Spinal cord (tissue), 3 donors: ENCODE results near the gene ASIC4.

- PRO-cap, result no peak
- RAMPAGE, long total RNA, result no peak
Observed at GRCh38 chr2:219514089-219515280, at the start of gene ASIC4. Gene ASIC4, plus strand, starts transcription at chr2:219514482.

DNA sequence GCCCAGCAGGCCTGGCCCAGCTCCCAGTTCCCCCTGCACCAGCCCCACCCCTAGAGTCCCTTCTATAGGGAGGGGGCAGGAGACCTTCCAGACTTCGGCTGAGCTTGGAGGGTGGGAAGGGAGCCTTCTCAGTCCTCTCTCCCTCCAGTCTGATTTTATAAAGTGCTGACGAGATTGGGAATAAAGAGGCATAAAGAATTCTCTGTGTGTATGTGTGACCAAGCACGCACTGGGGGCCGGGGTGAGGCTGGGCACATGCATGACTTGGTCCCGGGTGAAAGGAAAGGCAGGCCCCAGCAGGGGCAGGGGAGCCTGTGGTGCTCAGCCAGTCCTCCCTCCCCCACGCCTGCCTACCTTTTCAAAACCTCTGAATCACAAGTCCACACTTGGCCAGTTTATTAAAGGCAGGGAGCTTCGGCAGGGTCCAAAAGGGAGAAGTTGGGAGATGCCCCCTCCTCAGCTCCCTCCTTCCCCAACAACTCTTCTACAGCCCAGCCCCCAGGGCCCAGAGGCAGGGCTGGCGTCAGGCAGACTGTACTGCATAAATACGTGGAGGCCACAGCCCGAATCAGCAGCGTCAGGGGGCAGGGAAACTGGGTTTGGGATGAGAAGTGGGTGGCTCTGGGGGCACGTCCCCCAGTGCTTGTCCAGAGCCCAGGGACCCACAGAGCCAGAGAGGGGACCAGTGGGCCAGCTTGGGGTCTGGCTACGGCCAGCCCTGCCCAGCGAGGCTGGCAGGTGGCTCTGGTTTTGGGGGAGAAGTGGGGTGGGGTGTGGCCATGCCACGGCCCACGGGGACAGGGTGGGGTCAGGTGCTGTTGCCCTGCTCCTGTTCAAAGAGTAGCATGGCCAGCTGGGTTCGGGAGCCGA lies 4.8 kb downstream of the CHPF start:
- PRO-cap, result no peak
- RAMPAGE, long total RNA, result no peak

DNA sequence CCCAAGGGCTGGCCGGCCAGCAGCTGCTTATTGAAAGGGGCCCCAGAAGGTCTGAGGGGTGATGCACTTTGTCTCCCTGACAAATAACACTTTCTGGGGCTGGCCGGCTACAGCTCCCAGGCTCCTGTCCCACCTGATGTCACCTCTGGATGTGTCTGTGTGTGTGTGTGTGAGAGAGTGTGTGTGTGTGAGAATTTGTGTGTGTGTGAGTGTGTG lies 373 bp upstream of the OBSL1 start:
- PRO-cap, result no peak
- RAMPAGE, long total RNA, result no peak

GRCh38 chr2:221433877-221434658 lies 138.0 kb downstream of the EPHA4 start:
- PRO-cap, result no peak
- RAMPAGE, long total RNA, result no peak

- PRO-cap, result no peak
- RAMPAGE, long total RNA, result no peak
Observed at GRCh38 chr2:221501193-221501929, 70.7 kb downstream of the EPHA4 start.

- PRO-cap, result no peak
- RAMPAGE, long total RNA, result no peak
Observed at GRCh38 chr2:222637139-222637467, 18.8 kb downstream of the FARSB start.

DNA sequence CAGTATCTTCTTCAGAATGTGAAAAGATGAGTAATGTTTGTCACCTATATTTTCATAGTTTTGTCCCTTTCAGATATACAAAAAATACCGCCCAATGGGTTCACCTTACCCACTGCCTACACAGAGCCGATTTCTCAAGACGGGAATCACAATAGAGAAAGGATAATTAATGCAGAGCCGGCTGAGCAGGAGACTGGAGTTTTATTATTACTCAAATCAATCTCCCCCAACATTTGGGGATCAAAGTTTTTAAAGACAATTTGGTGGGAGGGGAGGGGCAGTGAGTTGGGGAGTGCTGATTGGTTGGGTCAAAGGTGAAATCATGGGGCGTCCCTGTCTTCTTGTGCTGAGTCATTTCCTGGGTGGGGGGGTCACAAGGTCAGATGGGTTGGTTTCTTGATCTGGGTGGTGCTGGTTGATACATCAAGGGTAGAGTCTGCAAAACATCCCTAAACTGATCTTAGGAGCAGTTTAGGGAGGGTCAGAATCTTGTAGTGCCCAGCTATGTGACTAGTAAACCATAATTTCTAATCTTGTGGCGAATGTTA lies 67.2 kb downstream of the MOGAT1 start:
- PRO-cap, result no peak
- RAMPAGE, long total RNA, result no peak

DNA sequence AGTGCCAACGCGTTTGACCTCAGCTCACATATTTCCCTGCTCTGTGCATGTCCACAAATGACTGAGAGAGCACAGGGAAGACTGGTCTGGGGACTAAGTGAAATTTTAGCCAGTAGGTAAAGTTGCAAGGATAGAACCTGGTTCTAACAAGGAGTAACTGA lies 55.1 kb upstream of the ACSL3 start:
- PRO-cap, result no peak
- RAMPAGE, long total RNA, result no peak

- PRO-cap, result no peak
- RAMPAGE, long total RNA, result no peak
Observed at GRCh38 chr2:222871183-222871724, 10.4 kb downstream of the ACSL3 start.

DNA sequence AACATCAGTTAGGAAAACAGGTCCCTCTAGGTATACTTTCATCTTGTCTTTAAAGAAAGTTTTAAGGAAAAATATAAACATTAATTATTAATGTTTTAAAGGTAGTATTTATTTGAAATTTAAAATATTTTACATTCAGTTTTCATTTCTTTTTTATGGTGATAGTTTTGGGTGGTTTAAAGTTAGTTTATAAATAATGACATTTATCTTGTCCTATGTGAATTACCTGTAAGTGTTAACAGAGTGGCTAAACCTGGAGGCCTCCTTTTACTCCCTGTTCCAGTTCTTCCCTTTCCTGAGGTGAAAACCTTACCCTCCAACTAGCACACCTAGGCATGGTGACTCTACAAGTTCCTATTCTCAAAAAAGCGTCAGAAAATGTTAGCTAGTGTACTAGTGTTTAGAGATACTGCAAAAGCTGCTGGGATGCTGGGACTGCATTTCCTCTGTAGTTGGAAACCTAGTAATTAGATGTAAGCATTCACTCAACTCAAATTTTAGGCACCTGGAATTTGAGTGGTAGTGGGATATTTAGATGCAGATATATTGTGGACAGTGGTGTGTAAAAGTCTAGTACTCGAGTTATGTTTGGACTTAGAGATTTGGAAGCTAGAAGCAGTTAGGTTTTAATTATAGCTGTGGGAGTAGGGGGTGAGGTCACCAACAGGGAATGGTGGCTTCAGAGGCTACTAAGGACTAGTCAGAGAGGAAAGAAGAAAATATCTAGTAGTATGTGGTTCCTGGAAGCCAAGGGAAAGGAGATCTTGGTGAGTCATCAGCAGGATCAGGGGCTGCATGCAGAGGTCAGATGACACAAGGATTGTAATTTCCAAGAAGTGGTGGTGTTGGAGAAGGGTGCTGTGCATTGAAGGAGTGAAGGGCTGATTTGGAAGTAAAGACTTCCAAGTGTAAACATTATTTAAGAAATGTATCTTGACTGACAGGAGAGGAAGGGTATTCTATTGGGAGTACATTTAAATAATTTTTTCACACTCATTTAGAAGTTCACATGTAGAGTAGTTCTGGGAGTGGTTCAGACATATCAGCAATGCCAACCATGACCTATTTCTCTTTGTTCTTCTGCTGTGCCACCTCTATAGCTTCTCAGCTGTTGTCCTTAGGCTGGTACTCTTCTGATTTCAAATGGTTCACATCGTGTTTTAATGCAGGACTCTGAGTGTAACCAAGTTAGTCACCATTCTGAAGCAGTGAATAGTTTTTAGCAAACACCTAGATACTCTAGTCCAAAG lies 58.9 kb downstream of the ACSL3 start:
- PRO-cap, result no peak
- RAMPAGE, long total RNA, result no peak

DNA sequence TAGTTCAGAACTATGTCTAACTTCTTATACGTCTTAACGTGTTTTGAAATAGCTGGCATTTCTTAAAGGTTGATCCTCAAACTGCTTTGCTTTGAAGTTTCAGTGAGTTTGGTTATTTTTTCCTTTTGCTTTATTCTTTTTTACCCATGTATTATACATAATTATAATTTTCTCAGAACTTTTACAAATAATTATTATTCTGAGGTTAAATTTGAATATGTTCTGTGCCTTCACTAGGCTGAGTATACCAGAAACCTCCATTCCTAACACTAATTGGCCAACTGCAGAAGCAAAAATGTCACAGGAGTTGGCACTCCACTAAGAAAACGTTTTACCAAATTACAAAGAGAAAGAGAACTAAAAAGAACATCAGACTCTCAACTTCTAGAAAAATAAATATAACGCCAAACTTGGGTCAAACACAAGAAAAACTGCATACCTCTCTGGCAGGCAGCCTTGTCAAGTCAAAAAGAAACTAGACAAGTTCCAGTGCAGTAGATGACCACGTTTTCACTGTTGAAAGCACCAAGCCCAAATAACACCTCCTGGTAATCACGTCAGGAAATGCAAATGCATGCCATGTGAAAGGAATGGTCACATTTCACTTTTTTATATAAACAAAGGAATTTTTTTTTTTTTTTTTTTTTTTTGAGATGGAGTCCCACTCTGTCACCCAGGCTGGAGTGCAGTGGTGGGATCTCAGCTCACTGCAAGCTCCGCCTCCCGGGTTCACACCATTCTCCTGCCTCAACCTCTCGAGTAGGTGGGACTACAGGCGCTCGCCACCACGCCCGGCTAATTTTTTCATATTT lies 31.5 kb downstream of the AP1S3 start:
- PRO-cap, result no peak
- RAMPAGE, long total RNA, result no peak

DNA sequence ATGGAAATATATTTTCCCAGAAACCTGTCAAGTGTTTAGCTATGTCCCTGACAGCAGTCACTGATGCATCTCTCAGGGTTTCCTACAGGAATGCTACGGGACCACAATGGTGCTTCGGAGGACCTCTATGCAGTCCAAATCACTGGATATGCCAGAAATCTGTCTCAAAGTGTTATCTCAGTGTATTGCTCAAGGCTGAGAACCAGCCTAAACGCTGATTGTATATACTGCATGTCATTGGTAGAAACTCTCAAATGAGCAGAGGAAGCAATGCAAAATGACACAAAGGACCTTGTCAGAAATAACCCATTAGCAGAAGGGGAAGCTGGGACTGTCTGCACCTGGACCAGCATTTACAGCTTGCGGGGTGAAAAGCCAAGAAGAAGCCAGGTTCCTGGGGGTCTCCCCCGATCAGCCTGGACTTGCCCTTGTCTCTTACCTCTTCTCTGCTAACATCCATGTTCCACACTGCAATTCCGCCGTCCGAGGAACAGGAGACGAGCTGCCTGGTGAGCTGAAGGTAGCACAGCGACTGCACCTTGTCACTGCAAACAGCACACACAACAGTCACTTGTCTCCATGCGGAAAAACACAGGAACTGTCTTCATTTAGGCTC lies 51.2 kb downstream of the WDFY1 start:
- PRO-cap, result no peak
- RAMPAGE, long total RNA, result no peak

DNA sequence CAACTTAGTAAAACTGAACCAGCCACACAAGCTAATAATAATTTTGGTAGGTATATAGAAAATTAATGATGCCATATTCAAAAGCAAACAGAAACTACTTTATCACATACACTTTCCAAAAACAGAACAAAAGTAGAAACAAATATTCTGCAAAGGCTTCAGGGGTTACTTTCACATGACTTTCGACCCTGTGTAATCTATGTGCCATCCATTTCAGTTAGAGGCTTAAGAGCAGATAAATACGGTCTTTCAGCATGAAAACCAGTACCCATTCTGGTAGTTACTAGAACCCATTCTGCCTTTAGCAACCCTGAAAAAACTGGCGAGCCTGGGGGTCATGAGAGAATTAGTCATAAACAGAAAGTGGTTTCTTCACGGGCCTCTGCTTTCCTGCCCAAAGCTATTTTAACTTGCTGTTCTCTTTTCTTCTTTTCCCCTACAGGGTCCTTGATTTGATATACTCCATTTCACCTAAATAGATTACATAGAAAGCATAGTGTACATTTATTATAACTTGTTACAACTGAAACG lies 48.4 kb downstream of the WDFY1 start:
- PRO-cap, result no peak
- RAMPAGE, long total RNA, result no peak

- PRO-cap, result no peak
- RAMPAGE, long total RNA, result no peak
Observed at GRCh38 chr2:223941848-223942230, 3.3 kb downstream of the WDFY1 start.

DNA sequence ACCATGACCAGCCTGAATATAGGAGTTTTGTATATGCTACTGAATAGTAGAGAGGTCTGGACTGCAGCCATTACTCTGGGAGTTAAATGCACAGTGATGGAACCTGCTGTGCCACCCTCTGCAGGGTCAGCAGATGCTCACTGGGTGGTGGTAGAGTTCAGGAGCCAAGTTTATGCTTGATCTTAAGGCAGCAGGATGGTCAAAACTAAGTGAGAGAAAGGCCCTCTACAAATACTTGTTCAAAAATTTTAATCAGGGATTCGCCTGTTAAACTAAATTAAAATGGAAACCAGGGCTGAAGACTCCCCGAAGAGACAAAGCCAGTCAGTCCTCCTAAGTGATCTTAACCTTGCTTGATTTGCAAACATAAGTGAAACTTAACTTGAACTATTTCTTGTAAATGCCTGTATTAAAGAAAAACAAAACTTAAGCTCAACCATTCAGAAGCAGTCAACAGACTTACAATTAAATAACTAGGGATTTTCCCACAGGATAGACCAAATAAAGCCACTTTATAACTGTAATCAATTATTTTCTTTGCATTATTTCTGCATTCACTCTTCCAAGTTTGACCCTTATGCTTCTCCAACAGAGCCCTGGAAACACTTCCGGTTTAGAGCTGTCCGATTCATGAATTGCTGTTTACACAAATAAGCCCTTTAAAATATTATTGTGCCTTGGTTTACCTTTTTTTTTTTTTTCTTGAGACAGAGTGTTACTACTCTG lies 4.3 kb upstream of the WDFY1 start:
- PRO-cap, result no peak
- RAMPAGE, long total RNA, result no peak

DNA sequence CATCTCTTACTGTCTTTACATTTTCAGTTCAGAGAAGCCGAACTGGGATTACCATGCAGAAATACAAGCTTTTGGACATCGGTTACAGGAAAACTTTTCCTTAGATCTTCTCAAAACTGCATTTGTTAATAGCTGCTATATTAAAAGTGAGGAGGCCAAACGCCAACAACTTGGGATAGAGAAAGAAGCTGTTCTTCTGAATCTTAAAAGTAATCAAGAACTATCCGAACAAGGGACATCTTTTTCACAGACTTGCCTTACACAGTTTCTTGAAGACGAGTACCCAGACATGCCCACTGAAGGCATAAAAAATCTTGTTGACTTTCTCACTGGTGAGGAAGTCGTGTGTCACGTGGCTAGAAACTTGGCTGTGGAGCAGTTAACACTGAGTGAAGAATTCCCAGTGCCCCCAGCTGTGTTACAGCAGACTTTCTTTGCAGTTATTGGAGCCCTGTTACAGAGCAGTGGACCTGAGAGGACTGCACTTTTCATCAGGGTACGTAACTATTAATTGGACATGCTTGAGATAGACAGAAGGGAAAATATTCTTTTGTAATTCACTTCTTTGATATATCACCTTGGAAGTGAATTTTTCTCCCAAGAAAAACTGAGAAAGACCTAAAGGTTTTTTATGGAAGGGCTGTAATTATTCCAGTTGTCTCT lies 2.4 kb downstream of the MRPL44 start:
- PRO-cap, result no peak
- RAMPAGE, long total RNA, result no peak

DNA sequence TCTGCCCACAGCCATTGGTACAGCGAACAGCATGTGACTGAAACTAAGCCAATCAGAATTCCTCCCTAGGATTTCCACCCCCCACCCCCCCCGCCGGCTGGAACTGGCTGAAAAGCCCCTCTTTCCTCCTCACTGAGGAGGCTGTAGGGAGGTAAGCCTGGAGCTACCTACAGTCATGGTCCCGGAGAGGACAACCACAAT lies 7.5 kb downstream of the SERPINE2 start:
- PRO-cap, result no peak
- RAMPAGE, long total RNA, result no peak

GRCh38 chr2:224038196-224038873 lies 751 bp downstream of the SERPINE2 start:
- PRO-cap, result no peak
- RAMPAGE, long total RNA, result no peak

GRCh38 chr2:224268293-224268851 lies 133.5 kb downstream of the FAM124B start:
- PRO-cap, result no peak
- RAMPAGE, long total RNA, result no peak

DNA sequence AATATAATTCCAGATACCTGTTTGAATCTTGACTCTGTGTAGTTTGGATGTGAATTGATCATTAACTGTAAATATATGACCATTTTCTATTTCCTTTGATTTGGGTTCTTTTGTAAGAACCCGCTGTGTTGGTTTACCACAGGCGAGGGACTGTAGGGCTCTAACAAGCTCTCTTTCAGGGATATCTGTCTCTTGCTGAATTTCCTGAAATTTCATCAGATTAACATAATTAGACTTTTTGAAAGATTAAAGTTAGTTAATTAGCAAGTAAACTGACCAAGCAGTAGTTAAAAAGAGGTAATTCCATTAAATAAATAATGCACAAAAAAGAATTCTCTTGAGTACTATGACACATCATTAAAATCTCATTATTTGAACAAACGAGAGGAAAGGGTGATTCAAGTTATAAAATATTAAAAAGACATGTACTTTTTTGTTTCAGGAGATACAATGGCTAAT lies 80.0 kb upstream of the FAM124B start:
- PRO-cap, result no peak
- RAMPAGE, long total RNA, result no peak